Duodenum (tissue), 1 donor: ENCODE data around the gene SLMAP.

DNA sequence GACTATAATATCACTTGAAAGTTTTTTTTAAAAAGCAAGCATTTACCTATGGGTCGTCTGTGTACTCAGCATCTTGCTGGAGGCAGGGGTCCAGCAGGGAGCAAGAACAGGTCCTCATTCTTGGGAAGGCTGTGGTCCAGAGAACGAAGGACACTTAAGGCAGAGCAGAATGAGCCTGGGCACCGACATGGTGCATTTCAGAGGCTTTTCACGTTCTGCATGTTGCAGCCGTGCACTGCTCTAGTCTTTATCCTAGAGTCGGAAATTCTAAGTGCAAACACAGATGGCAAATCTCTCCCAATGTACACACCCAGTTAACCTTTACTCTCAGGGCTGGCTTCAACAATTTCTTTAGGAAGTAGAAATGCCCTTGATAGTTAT is 39.0 kb upstream of the LRTM1 start:
- PRO-cap = no peak

DNA sequence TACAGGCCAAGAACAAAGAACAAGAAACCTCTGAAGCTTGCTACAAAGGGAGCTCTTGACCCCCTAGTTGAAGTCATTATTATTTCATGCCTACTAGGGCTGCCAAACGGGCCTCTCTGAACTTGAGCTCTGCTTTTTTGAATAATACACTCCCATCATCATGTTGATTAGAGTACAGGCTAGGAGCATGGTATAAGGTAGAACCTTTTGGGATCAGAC is 238.3 kb upstream of the LRTM1 start:
- PRO-cap = unidirectional peak, minus-strand start at position 122 of the sequence

- PRO-cap = unidirectional peak, plus-strand start at chr3:55445787
Observed at GRCh38 chr3:55445482-55445925, 41.6 kb downstream of the WNT5A start.

DNA sequence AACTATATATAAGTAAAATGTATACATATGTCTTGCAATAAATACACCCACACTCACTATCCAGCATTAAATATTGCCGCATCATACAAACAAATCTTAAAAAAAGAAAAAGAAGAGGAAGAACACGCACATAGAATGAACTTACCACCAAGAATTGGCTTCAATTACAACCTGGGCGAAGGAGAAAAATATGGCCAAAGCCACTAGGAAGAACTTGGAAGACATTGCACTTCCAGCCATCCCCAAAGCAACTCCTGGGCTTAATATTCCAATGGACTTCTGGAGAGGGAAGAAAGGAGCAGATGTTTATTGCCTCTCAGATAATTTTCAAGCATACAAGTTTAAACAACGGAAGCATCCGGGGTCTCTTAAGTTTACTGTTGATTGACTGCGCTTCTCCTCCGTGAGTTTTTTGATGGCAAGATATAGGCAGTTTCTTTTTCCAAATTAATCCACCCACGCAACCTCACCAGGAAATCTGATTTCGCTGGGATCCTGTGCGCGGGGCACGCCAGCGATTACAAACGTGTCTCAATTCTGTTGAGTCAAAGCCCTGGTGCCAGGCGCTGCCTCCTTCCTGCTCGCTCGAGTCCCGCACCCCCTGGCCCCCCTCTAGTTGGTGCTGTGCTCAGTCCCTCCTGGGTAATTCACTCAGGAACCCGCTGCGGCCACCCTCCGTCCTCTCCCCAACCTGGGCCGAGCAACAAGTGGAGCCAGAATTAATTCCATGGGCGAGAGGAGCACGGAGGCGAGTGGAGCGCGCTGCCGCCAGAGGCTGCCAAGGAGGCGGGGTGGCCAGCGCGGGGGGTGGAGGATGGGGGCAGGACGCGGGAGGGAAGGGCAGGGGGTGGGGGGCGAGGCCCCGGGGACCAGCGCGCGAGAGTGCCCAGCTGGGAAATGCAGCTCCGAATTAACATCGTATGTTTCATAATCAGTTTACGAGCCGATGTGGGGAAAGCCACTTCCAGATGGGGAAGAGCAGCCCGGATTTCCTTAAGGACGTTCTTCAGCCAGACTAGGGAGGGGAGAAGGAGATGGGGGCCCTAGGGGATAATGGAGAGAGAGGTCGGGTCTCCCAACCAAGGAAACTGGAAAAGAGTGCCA is 6.1 kb downstream of the WNT5A start:
- PRO-cap = no peak

GRCh38 chr3:56725138-56725773 is 42.2 kb upstream of the TASOR start:
- PRO-cap = no peak

DNA sequence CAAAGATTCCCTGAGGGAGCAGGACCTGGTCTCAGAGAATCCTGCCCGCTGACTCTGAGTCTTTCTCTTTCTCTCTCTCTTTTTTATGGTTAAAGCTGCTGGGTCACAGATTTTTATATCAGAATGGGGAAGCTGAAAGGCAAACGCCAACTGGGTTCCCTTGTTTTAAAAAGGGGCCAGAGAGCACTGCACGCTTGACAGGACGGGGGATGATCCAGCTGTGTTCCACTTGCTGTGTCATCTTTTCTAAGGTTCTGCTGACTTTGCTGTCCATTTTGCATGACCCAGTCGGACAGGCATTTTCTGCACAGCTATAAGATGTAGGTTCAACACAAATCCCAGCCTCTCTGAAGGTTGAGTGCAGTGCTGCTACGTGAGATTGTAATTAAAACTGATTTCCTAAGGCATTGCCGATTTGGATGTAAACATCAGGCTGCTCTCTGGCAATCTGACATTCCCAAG is 25.8 kb downstream of the ARHGEF3 start:
- PRO-cap = no peak

- PRO-cap = bidirectional peak, plus-strand start at chr3:56916501, minus-strand start at chr3:56916371
Observed at GRCh38 chr3:56915894-56916718, 114.4 kb upstream of the ARHGEF3 start.

DNA sequence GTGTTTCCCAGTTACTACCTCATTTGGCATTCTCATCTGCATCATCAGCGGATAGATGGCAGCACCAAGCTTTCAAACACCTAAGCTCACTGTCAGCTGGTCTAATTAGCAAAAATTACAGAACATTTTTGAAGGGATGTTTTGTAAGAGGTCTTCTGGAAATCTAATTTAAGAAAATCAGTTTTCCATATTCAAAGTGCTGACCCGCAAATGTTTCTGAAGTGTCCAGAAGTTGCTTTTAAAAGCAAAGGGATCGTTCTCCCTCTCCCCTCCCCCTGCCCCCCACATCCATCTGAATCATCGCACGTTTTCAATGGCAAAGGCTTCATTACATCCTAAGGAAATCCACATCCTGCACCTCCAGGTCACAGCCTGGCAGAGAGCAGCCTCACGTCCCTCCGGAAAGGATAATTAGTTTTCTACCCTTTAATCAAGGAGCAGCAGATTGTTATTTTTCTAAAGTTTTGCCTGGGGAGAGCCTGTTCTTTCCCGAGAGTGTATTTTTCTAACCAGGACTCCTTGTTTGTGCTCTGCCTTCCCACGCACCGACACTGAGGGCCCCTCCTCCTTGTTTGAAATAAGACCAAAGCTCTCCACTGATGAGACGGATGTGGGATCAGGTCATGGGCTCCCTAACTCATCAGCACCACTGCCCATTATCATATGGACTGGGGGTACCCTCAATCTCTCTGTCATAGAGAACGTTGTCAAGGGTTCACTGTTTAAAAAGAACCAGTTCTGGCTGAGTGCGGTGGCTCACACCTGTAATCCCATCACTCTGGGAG is 85.9 kb upstream of the SPATA12 start:
- PRO-cap = no peak

DNA sequence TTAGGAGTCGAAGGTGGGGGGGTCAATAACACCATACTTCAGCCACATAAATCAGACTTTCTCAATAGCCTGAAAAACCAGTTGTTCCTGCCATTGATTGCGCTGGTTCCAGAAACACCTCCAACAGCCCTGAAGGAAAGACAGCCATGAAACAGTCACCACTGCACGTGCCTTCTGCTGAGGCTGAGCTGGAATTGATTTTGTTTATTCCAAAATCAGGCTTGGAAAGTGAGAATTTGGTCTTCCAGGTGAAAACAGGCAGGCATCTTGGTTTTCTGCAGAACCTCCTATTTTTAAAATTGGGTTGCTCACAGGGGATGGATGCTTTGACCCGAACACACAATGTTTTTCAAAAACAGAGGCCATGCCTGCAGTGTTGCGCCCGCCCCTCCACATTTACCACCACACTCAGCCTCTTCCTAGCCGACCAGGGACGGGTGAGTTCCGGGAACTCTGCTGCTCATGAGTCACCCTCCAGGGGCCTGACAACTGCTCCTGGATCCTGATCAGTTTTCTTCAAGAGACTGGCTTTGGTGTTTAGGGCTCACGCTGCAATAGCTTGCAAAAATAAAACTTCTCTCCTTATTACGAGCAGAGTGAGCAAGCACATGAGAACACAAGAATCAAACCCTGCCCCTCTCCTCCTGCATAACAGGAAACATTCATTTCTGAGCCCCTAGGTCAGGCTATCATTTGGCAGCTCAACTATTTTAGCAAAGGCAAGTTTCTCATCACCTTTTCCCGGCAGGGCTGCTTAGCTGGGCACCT is 53.1 kb upstream of the SPATA12 start:
- PRO-cap = no peak

- PRO-cap = no peak
Observed at GRCh38 chr3:57260579-57260853, 32.0 kb downstream of the ASB14 start.

DNA sequence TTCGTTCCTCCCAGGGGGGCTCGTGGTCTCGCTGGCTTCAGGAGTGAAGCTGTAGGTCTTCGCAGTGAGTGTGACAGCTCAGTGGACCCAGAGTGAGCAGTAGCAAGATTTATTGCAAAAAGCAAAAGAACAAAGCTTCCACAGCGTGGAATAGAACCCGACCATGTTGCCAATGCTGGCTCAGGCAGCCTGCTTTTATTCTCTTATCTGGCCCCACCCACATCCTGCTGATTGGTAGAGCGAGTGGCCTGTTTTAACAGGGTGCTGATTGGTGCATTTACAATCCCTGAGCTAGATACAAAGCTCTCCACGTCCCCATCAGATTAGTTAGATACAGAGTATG is 95.7 kb downstream of the DNAH12 start:
- PRO-cap = no peak

DNA sequence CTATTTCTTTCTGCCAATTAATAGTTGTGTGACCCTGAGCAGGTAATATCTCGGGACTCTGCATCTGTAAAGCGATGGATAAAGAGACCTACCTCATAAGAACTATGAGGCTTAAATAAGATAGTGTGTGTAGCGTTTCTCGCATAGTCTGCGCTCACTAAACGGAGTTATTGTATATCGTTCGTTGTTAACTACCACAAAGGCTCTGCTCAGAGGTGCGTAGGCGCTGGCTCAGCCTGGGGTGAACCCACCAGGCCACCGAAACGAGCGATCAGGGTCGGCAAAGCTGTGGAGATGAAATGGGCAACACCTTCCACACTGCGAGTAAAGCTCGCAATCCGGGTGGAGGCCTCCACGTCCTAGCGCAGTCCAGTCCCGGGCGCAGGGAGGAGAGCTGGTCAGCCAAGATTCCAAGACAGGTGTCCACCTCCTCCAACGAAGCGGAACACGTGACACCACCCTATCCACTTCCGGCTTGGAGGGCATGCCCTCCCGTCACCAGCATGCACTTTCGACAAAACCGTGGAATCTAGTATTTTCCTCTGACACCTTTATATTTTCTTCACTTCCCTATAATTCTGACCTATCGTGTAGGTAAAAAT is 395 bp upstream of the PDE12 start:
- PRO-cap = bidirectional peak, plus-strand start outside the sequence, minus-strand start at position 417 of the sequence

- PRO-cap = no peak
Observed at GRCh38 chr3:57586287-57586926, 10.7 kb downstream of the ARF4 start.

DNA sequence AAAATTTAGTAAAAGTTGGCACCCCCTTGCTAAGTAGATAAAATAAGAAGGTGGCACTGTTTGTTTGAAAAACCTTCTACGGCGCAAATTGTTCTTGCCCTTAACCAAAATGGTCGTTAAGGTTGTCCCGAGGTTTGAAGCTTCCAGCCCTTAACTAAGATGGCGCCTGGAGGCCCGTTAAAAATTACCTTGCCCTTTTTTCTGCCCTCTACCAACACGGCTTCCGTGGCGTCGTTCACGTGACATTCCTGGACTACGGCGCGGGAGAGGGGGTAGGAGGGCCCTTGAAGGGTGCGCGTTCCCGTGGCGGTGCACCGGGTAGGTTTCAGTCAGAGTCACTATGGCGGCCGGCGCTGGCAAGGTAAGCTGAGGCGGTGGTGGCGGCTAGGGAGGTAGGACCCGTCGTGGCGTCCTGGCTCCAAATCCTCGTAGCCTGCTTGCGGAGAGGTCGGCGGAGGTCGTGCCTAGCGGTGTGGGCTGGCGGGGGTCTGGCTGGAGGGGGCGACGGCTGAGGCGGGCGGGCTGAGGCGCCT is at the start of gene SLMAP:
SLMAP (plus strand) TSS at position 328 of the 533 bp plus-strand sequence.
- PRO-cap = unidirectional peak, plus-strand start at position 332 of the sequence

DNA sequence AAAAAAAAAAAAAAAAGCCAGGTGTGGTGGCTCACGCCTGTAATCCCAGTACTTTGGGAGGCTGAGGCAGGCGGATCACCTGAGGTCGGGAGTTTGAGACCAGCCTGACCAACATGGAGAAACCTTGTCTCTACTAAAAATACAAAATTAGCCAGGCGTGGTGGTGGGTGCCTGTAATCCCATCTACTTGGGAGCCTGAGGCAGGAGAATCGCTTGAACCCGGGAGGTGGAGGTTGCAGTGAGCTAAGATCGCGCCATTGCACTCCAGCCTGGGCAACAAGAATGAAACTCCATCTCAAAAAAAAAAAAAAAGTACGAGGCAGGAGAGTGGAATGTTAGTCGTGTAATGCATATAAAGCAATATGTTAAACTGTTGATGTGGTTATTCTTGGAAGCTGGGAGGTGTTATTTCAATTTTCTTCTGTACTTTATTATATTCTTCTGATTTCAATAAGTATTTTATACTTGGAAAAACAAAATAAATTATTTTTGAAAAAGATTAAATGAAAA is 41.1 kb downstream of the SLMAP start:
- PRO-cap = no peak

DNA sequence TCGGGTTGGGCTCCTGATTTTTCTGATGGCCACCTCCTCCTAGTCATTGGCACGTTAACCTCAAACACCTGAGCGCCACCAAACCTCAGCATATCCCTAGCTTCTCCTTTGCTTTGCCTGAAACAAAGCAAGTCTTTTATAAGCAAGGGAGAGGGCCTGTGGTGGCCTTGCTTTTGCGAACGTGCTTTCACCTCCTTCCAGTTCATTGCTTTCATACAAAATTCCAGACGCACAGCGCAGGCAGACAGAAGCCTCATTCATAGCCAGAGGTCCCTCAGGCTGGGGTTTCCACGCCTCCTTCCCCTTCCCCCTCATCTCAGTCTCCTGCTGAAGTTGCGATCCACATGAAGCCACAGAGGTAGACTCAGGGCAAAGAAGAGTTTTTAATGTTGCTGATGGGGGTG is 59.5 kb upstream of the FLNB start:
- PRO-cap = no peak

DNA sequence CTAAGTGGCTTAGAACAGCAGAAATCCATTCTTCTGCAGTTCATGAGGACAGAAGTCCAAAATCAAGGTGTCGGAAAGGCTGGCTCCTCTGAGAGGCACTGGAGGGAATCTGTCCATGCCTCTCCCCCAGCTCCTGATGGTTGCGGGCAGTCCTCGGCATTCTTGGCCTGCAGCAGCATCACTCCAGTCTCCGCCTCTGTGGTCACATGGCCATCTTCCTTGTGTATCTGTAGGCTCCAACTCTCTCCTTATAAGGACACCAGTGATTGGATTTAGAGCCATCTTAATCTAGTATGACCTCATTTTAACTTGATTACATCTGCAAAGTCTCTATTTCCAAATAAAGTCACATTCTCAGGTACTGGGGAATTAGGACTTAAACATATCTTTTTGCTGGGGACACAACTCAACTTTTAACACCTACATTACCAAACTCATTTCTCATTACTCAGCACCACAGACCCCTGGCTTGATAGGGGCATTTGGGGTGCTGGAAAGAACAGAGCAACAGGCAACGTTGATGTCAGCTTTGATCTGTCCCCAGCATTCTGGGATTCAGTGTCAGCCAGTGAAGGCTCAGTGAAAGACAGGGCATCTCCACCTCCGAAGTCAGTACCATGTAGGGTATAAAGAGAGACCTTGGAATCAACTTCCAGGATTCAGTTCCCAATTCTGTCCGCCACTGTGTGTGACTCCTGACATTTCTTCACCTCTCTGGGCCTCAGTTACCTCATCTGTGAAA is 55.9 kb upstream of the FLNB start:
- PRO-cap = unidirectional peak, minus-strand start at position 135 of the sequence

DNA sequence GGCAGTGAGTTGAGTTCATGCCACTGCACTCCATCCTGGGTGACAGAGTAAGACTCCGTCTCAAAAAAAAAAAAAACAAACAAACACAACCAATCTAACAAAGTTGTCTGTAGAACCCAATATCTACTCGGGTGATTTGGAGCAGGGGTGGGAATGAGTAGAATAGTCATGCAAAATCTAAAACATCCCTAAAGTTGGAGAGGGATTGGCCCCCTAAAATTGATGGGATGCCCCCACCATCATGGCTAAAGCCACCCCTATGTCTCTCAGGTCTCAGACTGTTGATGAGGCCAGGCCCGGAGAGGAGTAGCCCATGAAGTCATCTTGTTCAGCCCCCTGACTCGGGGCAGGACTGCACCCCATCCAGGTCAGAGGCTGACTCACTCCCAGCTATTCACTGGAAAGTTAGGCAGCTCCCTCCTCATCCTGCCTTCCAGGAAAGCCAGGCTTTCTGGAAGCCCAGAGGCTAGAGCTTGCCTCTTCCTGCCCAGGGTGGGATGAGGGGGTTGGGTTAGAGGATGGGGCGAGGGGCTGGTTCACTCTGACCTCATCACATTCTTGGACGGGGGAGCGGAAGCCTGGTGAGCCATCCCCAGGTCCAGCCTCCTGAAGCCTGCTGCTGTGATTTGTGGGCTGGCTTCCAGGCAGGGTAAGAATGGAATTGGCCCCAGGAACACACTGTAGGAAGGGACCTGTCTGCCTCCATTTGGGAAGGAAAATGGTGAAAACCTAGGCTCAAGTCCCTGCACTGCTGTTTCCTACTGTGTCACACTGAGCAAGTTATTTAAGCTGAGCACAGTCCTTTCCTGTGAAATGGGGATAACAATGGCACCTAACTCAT is 38.5 kb upstream of the FLNB start:
- PRO-cap = unidirectional peak, plus-strand start at position 652 of the sequence

DNA sequence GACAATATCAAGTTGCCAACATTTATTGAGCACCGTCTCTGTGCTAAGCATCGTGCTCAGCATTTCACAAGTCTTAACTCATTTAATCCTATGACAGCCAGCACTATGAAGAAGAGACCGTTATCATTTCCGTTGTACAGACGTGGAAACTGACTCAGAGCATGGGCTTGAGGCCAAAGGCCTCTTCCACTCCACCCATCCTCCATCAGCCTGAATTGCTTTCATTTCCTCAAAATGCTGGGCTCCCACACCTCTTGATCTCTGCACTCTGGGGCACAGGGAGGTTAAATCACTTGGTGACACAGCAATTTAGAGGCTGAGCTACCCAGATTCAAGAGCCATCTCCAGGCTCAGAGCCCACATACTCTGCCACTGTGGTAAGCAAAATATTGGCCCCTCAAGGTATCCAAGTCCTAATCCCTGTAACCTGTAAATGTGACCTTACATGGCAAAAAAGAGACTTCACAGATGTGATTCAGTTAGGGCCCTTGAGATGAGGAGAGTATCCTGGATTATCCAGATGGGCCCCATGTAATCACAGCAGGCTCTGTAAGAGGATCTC is 24.4 kb upstream of the FLNB start:
- PRO-cap = no peak

- PRO-cap = no peak
Observed at GRCh38 chr3:57990222-57990494, 18.1 kb upstream of the FLNB start.